Mesenchymal stem cell of the bone marrow (primary cell): ENCODE results near the genes CDC7 and DR1.

DNA sequence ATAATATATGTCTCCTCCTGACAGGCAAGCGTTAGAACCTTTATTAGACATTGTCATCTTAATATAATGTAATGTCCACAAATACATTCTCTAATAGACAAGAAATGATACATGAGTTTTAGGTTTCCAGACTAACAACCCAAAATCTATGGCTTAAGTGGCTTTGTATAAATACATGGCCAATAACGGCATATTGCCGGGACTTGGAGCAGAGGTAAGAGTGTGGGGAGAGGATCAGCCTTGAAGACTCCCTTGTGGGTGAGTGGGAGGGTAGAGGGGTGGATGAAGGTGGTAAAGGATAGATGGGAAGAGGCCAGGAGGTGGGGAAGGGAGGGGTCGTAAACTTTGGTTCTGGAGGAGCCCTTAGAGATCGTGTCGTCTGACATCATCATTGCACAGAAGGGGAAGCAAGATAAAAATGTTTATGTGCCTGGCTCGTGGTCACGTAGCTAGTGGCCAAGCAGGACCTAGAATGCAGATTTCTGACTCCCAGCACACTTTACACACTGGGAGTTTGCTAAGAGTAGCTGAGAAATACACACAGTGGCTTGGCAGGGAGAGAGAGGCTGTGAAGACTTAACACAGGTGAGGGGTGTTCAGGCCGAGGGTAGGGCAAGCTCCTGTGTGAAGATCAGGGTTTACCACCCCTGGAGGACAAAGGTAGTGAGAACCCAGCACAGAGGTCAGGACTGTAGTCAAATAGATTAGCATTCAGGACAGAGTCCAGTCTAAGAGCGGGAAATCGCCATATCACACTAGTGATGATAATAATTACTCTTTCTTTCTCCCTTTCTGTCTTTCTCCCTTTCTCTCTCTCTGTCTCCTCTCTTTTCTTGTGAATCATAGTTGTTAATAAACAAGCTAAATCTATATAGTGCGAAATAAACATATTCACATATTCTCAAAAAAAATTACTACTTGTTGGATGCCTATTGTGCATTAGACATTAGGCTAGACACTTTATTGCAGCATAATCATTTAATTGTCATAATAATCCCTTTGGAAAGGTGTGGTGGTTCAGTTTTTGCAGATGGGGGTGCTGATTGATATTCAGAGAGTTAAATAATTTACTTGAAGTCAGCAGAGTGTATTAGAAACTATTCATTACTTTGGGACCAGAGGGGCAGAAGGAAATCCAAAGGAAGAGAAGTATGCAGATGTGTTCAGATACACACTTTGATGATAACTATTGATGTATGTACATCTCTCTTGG is 75.5 kb downstream of the LRRC8D start:
- CAGE, long polyA plus RNA, result no peak

GRCh38 chr1:90403127-90403697 is 313.9 kb downstream of the BARHL2 start:
- CAGE, long polyA plus RNA, result no peak

DNA sequence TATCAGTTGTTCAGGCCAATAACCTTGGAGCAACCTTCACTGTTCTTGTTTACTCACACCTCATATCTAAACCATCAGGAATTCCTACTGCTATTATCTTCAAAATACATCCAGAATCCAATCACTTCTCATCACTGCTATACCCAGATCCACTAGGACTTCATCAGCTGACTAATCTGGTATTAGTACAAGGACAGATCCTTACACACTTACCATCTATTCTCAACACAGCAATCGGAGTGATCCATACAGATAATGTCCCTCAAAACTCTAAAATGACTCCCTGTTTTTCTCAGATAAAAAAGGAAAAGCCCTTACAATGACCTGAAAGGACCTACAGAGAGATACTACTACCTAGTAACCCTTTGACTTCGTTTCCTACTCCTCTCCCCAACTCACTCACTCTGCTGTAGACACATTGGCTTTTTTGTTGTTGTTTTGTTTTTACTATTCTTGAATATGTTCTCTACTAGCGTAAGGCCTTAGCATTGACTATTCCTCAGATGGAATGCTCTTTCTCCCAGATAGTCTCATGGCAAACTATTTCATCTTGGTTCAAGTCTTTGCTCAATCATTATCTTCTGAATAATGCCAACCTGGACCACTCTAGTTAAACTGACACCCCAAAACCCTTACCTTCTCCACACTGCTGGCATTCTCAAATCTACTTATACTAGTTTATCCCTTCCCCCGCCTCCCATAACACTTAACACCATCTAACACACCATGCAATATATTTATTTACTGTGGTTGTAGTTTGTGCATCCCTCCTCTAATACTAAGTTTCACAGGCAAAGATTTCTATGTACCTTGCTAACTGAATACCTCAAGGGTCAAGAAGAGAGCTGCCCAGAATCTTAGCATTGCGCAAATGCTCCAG is 70.6 kb downstream of the ZNF644 start:
- CAGE, long polyA plus RNA, result no peak

- CAGE, long polyA plus RNA, result no peak
Observed at GRCh38 chr1:90965977-90966354, 55.9 kb downstream of the ZNF644 start.

DNA sequence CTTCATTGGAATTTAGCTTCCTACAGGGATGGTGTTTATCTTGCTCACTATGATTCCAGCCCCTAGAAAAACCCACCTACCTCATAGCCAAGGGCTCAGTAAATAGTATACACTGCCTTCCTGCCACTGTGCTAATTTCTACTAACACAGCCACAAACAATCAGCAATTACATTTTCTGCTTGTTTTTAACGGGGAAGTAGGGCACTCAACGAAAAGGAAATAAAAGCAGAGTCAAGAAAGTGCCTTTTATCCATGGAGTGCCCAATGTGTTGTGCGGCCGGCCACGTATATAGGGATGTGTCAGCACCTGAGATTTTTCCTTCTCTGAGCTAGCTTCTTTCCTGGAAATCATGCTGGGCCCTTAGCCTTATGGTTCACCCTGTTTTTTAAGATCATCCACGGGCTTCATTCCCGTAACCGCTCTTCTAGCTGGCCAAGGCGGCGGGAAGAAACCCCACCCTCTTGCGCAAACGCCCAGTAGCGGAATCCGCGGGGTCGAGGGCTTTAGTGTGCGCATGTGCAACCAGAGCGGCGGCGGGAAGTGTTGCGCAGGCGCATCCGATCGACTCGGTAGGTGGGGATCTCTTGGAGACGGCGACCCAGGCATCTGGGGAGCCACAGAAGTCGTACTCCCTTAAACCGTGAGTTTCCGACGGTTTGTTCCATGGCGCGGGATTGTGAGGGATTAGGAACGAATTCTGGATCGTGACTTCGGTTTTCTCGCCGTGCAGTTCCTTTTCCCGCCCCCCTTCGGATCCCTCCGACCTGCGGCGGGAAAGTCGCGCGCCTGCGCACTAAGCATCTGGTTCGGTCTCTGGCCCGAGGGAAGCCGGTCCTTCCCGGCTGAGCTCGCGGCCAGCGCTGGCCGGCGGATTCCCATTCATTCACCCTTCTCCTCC is at the start of gene CDC7:
Gene CDC7 (plus strand): TSS at position 545 of the 900 bp plus-strand sequence.
- CAGE, long polyA plus RNA, result no peak

GRCh38 chr1:91591715-91591944 is 91.0 kb downstream of the CDC7 start:
- CAGE, long polyA plus RNA, result no peak

DNA sequence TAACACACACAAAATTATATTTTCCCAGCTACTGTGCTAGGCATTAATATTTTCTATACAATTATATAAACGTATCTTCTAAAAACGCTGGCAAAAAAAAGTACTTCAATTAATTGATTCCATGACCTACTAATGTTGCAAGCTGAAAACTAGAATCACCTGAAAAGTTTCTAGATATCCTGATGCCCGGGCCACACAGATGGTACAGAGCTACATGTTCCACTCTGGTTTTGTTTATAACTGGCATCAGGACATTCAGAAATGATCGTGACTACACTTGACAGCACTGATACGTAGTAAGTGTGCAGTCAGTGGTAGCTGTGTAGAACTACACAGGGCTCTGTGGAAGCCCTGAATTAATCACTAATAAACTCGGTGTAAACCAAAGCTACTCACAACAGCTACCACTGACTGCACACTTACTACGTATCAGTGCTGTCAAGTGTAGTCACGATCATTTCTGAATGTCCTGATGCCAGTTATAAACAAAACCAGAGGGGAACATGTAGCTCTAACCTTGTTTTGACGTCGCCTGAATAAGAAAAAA is 149.8 kb downstream of the TGFBR3 start:
- CAGE, long polyA plus RNA, result no peak

GRCh38 chr1:91754309-91754875 is 131.6 kb downstream of the TGFBR3 start:
- CAGE, long polyA plus RNA, result no peak

DNA sequence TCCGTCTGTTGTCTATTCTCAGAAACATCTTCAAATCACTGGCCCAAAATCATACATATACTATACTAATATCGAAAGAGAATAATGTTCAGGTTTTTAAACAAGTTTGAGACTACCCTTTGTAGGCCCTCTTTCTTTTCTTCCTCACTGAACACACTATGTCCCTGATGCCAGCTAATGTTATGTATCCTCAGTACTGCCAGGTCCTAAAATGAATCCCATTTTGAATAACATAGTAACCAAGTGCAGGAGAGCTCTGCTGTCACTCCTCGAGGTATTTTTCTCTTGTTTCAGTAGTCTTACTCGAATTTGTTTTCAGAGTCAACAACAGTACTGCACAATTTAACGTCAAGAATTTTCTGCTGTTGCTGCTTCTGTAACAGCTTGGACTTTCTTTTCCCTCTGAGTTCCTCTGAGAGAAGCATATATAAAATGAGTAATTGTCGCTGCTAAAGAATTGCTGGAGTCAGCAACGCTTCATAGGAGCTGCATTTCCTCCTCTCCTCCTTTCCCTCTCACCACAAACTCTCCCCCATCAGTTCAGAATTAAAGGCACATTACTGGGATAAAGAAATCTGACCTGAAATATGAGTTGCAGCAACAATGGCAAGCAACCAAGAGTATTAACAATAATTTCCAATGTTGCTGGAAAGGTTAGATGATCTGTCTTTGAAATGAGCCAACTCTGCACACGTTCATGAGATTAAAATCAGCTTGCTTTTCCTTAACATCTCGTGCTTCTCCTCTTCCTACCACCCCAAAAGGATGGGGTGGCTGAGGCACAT is 90.5 kb downstream of the TGFBR3 start:
- CAGE, long polyA plus RNA, result no peak

DNA sequence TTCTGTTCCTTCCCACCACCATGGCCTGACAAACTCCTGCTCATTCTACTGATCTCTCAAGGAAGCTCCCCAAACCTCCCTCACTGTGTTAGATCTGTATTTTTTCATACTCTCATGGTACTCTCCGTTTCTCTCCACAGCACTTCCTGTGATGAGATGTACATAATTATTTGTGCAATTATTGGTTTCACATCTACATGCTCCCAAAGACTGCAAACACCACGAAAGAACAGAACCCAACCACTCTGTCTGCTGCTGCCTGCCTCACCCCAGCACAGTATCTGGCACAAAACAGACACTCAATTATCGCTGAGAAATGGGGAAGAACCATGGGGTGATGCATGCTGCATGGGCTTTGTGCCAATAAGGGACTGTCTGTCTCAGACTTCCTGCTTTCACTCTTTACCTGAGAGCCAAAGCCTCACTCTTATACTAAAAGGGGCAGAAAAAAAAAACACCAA is 82.2 kb downstream of the TGFBR3 start:
- CAGE, long polyA plus RNA, result no peak

GRCh38 chr1:91816978-91818027 is 68.6 kb downstream of the TGFBR3 start:
- CAGE, long polyA plus RNA, result no peak

DNA sequence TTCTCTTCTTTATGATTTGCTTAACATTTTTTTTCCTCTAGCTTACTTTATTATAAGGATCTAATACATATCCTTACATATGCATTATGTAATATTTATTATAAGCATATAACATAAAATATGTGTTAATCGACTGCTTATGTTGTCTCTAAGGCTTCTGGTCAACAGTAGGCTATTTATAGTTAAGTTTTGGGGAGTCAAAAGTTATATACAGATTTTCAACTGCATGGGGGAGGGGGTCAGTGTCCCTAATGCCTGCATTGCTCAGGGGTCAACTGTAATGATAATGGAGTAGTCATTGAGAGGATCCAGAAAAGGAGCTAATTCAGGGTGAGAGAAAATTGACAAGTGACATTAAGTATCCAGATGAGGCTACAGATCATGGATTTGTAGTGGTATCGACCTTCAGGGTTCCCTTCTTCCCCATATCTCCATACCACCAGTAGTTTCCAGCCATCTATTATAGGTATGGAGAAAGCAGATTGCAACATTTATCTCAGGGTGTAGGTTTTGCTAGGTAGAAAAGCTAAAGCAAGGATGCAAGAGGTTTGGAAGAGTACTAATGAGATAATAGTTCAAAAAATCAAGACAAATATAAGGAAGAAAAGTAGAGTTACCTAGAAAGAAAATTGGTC is 65.0 kb downstream of the RPAP2 start:
- CAGE, long polyA plus RNA, result no peak

- CAGE, long polyA plus RNA, result no peak
Observed at GRCh38 chr1:92459610-92460266, 27.0 kb downstream of the GFI1 start.

DNA sequence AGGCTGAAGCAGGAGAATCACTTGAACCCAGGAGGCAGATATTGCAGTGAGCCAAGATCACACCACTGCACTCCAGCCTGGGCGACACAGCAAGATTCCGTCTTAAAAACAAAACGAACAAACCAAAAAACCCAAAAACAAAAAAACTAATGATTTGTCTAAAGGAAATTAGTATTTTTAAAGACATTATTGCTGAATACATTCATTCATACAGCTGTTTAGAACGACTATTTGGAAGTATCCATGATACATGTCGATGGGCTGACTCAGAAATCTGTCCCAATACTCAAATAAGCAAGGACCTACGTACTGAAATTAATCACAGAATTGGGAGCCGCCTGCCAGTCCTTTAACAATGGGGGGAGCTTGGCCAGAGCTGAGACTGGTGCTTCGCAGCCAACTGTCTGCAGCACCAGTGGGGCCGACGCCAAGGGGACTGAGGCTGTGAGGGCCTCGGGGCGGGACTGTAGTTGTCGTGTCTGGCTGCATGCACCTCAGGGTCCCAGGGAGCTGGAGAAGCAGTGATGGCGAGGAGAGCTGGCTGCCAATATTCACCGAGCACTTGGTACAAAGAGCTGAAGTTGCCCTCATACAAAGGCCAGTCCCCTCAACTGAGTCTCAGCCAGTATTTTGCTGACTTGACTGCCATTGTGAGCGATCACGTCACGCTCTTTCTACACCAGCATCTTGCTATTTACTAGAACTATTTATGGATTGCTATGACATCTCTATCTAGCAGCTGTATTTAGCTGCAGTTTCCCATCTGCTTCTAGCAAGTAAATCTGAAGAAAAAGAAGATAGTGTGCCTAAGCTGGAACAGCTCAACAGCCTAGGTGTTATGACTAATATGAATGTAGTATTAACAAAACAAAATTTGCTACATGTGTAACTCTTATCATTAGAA is 29.3 kb downstream of the EVI5 start:
- CAGE, long polyA plus RNA, result no peak

DNA sequence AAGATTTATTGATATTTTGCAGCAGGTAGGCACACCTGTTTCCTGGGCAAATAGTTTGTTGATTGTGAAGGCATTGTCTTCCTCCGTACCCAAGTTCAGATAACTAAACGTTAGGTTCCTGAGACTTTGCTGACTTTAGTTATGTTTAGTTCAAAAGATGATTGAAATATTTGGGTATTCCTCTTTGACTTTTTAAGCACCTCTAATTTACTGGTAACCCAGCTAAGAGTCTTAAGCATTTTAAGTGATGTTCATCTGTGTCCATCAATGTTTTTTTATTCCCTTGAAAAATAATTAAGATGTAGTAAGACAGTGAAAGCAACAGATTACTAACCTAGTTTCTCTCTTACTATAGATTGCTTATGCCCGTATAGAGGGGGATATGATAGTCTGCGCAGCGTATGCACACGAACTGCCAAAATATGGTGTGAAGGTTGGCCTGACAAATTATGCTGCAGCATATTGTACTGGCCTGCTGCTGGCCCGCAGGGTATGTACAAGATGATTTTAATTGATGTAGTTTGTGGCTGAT is 2.6 kb downstream of the RPL5 start:
- CAGE, long polyA plus RNA, result no peak

GRCh38 chr1:92956977-92957585 is 4.2 kb downstream of the DIPK1A start:
- CAGE, long polyA plus RNA, result no peak

DNA sequence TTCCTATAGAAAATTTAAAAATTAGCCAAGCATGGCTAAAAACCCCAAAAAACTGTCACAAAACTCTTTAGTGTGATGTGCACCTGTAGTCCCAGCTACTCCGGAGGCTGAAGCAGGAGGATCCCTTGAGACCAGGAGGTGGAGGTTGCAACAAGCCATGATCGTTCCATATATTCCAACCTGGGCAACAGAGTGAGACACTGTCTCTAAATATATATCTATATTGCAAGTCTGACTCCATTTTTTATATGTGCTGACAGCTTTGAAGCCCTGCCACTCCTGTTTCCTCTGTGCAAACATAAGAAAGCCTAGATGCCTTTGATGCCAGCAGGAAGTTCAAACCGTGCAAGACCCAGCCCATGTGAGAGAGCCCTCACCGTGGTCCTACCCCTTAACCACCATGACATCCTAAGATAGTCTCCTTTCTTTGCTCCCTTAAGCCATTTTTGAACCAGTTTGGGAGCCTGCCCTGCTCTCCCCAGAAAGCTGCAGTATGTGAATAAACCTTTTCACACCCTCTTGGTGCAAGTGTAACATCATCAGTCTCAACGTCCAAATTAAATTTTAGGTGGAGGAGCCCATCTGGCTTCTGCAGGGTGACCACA is 3.7 kb upstream of the DIPK1A start:
- CAGE, long polyA plus RNA, result no peak

- CAGE, long polyA plus RNA, result no peak
Observed at GRCh38 chr1:93146176-93147475, 33.6 kb downstream of the TMED5 start.

- CAGE, long polyA plus RNA, result no peak
Observed at GRCh38 chr1:93345867-93346807, at the start of gene DR1. DR1 (plus strand) TSS chr1:93345907.

GRCh38 chr1:93366720-93367594 is 21.2 kb downstream of the DR1 start:
- CAGE, long polyA plus RNA, result no peak